ENCODE data around the genes PCDHB4, PCDHB16, PCDHB13, PCDHGA4 and PCDHGB4.

- PRO-cap, 2 experiments, result no peak in any of the 2 experiments
These were observed 21.8 kb downstream of the PCDHAC2 start for GRCh38 chr5:140987909-140988559.

DNA sequence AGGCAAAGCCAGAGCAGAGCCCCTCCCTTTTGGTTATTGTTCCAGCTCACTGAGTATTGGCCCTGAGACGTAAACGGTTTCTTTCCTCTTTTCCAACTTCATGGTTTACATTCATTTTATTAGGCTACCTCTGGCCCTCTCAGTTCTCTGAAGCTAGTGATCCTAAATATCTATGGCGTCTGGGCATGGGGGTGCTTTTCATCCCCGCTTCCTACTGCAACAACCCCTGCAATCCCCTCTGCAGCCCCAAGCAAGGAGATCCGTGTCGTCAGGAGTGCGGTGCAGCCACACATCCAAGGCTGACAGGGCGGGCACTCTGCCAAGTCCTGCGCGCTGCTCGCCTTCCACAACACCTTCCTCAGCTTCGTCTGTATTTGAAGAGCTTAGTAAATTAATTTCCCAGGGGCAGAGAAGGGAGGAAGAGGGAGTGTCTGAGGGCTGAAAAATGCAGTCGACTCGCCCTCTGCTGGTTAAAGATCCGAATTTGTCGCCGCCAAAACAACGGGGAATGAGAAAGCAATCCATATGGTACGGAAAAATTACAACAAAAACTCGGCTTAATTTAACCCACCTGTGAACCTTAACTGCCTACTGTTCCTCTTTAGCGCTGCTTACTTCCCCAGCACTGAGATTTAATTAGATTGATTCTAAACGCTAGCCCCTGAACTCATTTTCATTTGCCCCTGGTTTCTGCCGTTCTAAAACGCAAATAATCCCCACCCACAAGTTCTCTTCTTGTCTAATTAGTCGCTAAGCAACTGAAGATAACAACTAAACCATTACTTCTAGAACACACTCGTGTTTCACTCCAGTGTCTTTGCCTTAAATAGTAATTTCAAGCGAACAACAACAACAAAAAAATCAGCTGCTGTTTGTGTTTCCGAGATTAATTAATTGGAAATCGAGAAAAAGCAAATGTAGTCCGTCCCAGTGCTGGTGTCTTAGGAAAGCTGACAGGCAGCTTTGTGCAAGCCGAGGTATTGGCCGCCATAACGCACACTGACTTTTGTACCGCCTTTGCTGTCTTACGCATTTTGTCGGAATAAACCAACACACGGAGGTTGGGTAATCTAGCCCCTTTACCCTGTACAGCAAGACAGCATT lies 10.9 kb upstream of the PCDHB1 start:
- PRO-cap, 2 experiments, result peak in 2 of 2 experiments; most common minus-strand start position 1,001 of the sequence (in 2)

GRCh38 chr5:141041009-141041595 lies 10.1 kb upstream of the PCDHB1 start:
- PRO-cap, 2 experiments, result no peak in any of the 2 experiments

DNA sequence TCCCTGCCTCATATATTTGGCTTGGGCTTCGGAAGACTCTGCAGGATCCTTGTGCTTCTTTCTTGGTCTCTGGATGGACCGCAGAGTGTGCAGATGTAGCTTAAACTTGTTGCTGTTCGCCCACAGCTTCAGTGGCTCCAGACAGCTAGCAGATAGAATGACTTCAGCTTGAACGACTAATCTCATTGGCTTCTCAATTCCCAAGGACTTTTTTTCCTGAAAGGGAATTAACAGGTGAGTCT lies 298 bp upstream of the PCDHB1 start:
- PRO-cap, 2 experiments, result no peak in any of the 2 experiments

DNA sequence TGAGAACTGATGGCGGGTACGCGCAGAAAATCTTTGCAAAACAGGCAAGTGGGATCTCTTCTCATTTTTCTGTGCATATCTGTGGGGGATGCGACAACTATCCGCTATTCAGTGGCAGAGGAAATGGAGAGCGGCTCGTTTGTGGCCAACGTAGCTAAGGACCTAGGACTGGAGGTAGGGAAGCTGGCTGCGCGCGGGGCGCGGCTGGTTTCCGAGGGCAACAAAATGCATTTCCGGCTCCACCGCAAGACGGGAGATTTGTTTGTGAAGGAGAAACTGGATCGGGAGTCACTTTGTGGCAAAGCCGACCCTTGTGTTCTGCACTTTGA lies 252 bp downstream of the PCDHB1 start:
- PRO-cap, 2 experiments, result no peak in any of the 2 experiments

- PRO-cap, 2 experiments, result peak in 2 of 2 experiments; most common plus-strand start chr5:141084684 (in 2)
These were observed 9.8 kb upstream of the PCDHB2 start for GRCh38 chr5:141084302-141085306.

DNA sequence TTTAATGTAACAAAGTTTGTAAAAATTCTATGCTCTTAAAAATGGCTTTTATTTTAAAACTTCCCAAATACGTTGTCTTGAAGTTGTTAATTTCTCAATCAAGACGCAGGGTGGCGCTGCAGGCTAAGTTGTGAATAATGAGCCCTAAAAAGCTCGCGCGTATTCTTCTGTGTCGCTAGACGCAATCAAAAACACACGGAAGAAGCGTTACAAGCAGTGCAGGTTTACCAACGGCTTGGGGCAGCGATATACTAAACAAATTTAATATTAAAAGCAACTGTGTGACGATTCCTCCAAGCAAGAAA lies at the start of gene PCDHB4:
PCDHB4 (plus strand) TSS at position 194 of the 305 bp plus-strand sequence.
- PRO-cap, 2 experiments, result peak in 1 of 2 experiments; most common plus-strand start position 194 of the sequence (in 1)

- PRO-cap, 2 experiments, result peak in 1 of 2 experiments; most common plus-strand start chr5:141182424 (in 1)
These were observed at the start of gene PCDHB16 for GRCh38 chr5:141182246-141182870. Gene PCDHB16, plus strand, starts transcription at chr5:141182387.

DNA sequence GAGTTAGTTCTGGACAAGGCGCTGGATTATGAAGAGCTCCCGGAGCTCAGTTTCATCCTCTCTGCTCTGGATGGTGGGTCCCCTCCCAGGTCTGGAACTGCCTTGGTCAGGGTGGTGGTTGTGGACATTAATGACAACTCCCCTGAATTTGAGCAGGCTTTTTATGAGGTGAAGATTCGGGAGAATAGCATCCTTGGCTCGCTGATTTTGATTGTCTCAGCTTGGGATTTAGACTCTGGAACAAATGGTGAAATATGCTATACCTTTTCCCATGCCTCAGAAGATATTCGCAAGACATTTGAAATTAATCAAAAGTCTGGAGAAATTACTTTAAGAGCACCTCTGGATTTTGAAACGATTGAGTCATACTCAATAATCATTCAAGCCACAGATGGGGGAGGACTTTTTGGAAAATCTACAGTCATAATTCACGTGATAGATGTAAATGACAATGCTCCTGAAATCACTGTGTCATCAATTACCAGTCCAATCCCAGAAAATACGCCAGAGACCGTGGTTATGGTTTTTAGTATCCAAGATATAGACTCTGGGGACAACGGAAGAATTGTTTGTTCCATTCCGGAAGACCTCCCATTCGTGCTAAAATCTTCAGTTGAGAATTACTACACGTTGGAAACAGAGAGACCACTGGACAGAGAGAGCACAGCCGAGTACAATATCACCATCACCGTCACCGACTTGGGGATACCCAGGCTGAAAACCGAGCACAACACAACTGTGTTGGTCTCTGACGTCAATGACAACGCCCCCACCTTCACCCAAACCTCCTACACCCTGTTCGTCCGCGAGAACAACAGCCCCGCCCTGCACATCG lies 1.1 kb downstream of the PCDHB11 start:
- PRO-cap, 2 experiments, result no peak in any of the 2 experiments

- PRO-cap, 2 experiments, result no peak in any of the 2 experiments
These were observed at the start of gene PCDHB13 for GRCh38 chr5:141213871-141214187. Gene PCDHB13, plus strand, starts transcription at chr5:141213919.

- PRO-cap, 2 experiments, result no peak in any of the 2 experiments
These were observed 1.2 kb downstream of the TAF7 start for GRCh38 chr5:141319374-141319834.

DNA sequence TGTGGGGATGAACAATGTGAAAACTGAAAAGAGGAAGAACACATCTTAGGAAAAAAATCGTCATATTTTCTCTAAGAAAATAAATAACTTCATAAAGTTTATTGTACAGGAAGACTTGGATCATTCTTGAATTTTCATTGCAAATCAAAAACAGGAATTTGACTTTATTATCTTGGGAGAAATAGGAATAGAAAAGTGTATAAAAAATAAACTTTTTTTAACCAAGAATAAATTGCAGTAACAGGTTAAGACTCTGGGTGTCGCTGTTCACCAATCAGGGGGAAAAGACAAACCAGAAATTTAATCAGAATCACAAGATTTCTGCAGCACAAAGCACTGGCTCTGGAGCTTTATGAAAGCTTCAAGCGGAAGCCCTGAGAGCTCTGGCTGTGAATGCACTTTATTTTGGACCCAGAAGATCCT lies at the start of gene PCDHGA4:
PCDHGA4 (plus strand) TSS at position 307 of the 423 bp plus-strand sequence.
- PRO-cap, 2 experiments, result no peak in any of the 2 experiments

DNA sequence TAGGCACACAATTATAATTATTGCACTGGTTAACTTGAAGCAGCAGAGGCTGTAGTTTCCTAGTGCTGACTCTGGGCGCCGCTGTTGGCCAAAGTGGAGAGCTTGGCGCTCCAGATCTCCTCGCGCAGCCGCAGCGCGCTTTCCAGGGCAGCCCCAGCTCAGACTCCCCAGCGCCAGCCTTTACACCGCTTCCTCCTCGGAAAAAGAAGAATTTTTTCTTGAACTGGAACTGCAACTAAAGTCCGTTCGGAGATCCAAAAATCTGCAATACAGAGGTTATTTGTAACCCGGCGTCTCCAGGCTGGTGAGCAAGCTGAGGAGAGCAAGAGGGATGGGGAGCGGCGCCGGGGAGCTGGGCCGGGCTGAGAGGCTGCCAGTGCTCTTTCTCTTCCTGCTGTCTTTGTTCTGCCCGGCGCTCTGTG lies at the start of gene PCDHGB4:
PCDHGB4 (plus strand) TSS at position 145 of the 422 bp plus-strand sequence.
- PRO-cap, 2 experiments, result no peak in any of the 2 experiments

DNA sequence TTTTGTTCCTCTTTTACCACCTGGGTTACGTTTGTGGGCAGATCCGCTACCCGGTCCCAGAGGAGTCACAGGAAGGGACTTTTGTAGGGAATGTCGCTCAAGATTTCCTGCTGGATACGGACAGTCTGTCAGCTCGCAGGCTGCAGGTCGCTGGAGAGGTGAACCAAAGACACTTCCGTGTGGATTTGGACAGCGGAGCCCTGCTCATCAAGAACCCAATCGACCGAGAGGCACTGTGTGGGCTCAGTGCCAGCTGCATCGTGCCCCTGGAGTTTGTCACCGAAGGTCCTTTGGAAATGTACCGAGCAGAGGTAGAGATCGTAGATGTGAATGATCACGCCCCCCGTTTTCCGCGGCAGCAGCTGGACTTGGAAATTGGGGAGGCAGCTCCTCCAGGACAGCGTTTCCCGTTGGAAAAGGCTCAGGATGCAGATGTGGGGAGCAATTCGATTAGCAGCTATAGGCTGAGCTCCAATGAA lies 432 bp downstream of the PCDHGC4 start:
- PRO-cap, 2 experiments, result no peak in any of the 2 experiments

- PRO-cap, 2 experiments, result no peak in any of the 2 experiments
These were observed 41.2 kb downstream of the PCDHGC5 start for GRCh38 chr5:141529839-141530814.

- PRO-cap, 2 experiments, result no peak in any of the 2 experiments
These were observed 54.7 kb downstream of the DIAPH1 start for GRCh38 chr5:141564047-141564510.

GRCh38 chr5:141854198-141854661 lies 24.0 kb downstream of the PCDH1 start:
- PRO-cap, 2 experiments, result no peak in any of the 2 experiments

DNA sequence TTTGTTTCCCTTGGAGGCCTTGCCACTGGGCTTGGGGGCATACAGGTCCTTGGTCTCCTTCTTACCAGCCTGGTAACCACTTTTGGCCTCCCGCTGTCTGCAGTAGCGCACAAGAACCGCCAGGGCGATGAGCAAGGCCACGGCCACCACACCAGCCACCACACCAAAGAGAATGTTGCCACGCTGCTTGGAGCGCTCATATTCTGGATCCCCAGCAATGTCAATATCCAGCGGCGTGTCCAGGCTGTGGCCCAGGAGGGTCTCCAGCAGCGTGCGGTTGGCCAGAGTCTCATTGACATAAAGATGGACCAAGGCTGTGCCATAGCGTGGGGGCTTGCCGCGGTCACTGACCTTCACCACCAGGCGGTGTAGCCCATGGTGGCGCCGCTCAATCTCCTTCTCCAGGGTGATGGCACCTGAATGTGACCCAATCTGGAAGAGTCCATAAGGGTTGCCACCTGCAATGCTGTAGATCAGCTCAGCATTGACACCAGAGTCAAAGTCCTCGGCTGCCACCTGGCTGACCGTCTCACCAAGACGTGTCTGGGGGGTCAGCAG lies 14.5 kb downstream of the PCDH1 start:
- PRO-cap, 2 experiments, result no peak in any of the 2 experiments

- PRO-cap, 2 experiments, result peak in 2 of 2 experiments; most common plus-strand start chr5:141879258 (in 1); most common minus-strand start chr5:141879164 (in 1)
These were observed 720 bp upstream of the PCDH1 start for GRCh38 chr5:141878730-141879529.

DNA sequence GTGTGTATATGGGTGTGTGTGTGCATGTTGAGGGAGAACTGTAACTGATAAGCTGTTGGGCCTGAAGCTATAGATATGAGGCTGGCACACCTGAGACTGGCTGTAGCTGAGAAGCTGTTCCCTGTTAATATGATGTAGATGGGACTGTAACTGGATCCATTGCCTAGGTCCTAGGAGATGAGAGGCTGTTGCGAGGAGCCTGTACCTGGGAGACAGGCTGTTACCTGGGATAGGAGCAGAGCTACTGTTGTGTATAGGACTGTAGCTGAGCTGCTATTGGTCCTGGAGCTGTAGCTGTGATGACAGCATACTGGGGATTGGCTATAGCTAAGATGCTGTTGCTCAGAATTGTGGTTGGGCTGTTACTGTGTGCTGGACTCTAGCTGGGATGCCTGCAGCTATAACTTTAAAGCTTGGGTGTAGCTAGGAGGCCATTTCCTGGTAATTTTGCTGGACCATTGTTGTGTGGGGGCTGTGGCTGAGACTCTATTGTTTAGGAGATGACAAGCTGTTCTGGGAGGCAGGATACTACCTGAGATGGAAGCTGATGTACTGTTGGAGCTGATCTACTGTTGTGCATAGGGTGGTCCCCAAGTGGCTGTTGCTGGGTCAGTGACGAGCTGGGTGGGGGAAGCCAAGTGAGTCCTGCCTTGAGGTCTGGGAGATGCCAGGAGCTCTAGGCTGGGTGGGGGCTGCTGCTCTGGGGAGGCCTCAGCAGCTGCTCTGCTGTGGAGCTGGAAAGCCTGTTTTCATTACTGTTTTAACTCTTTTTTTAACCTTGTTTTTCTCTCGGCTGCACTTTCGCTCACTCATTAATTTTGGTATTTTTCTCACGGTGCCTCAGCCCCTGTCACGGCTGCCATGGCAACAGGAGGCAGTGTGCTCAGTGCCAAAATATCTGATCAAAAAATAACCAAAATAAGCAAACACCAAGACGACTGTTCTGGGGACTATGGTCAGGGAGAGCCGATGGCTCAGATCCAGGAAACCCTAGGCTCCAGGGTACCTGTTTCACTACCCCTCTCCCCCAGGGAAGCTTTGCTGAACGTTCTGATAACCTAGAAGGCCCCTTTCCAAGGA lies 2.9 kb upstream of the PCDH1 start:
- PRO-cap, 2 experiments, result peak in 2 of 2 experiments; most common plus-strand start position 375 of the sequence (in 1); most common minus-strand start position 374 of the sequence (in 1)